Suprapubic skin (tissue), 4 donors: ENCODE measurements around the genes STK38, FGD2 and PIM1.

DNA sequence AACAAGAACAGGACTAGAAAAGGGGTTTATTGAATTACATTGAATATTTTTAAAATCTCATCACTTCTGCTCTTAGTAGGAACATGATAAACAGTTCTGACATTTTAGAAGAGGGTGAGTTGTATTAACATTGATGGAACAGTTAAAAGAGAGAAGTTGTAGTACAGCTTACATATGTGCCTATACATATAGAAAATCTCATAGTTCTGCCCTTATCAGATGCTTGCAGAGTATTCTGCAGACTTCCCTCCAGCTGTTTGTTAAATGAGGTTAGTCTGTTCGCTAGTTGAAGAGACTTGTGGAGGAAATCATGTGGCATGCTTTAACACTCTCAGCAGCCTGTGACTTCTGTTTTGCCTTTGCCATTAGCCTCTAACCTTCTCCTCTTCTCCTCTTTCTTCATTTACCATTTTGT lies 31.1 kb upstream of the MAPK13 start:
- PRO-cap, result no peak
- RAMPAGE, long total RNA, 4 experiments, result no peak in any of the 4 experiments

DNA sequence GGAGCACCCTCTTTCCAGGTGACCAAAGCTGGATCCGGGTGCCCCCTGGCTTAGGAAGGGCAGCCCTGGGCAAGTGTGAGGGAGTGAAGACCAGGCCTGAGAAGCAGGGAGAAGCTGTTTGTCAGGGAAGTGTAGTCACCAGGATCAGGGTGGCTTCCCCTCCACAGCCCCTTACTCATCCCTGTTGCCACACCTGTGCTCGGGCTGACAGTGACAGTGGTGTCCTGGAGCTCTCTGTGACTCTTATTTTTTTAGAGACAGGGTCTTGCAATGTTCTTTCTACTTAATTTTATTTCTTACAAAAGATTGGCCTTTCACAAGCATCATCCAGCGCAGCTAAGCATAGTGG lies 8.9 kb upstream of the MAPK13 start:
- PRO-cap, result no peak
- RAMPAGE, long total RNA, 4 experiments, result no peak in any of the 4 experiments

GRCh38 chr6:36128777-36128976 lies 1.6 kb upstream of the MAPK13 start:
- PRO-cap, result no peak
- RAMPAGE, long total RNA, 4 experiments, result no peak in any of the 4 experiments

- PRO-cap, result no peak
- RAMPAGE, long total RNA, 4 experiments, result no peak in any of the 4 experiments
These were observed 6.6 kb upstream of the BNIP5 start for GRCh38 chr6:36343408-36343607.

GRCh38 chr6:36396501-36397014 lies 9.1 kb upstream of the ETV7 start:
- PRO-cap, result no peak
- RAMPAGE, long total RNA, 4 experiments, result no peak in any of the 4 experiments

DNA sequence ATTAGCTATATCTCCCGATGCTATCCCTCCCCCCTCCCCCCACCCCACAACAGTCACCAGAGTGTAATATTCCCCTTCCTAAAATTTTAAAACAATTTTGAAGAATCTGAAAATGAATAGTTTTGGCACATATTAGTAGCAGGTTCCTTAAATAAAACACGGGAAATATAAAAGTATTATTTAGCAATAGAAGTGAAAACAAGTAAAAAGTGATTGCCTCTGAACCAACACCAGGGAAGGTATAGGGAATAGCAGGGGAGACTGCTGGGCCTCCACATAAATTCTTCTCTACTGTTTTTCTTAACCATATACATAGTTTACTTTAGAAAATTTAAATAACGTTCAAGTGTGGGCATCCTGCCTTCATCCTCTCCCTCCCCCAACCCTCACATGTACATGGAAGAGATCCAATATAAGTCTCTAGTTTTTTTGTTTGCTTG lies 31.4 kb downstream of the KCTD20 start:
- PRO-cap, result no peak
- RAMPAGE, long total RNA, 4 experiments, result no peak in any of the 4 experiments

DNA sequence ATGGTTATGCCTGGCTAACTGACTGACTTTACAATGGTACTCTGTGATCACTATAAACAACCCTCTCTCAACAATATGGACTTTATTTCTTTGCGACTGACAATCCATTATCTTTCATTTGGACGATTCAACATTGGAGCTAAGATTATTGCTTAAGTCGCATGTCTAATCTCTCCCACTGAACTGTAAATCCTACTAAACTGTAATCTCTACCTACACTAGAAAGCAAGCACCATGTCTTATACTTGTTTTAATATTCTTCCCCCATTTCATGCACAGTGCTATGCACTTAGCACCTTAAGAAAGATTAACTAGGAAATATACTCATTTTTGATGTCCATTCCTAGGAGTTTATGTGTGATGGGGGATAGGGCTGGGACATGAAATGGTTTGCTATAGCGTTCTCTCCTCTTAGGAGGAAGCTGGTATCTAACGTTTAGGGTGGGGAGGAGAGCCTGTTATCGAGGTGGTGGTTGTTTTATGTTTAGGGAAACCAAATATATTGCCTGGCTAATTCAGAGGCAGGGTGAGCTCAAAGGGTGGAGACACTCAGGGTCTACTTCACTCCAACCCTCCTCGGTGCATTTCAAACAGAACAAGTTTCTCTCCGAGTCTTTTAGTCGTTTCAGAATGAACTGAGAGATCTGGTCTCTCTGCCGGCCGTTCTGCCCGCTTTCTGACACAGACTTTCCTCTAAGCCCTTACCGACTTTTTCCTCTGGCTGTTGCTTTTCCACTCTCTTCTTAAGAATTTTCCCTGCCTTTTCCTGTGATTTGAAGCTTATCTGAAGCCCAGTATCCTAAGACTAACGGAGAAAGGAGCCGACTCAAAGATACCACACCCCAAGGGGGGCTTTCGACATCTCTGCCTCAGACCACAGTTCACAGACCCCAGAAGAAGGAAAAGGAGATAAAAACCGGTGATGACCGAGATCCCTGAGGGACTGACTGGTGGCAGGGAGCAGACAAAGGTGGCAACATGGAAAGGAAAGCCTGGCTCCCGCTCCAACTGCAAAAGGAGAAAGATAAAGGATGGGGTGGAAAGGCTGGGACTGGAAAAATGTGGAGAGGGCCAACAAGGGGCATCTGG lies 1.0 kb downstream of the STK38 start:
- PRO-cap, result no peak
- RAMPAGE, long total RNA, 4 experiments, result start-site peak on the minus strand in 1 of 4 experiments, centred at position 845 of the sequence, 12 reads per replicate

- PRO-cap, result unidirectional peak, plus-strand start at chr6:36547145; bidirectional peak, plus-strand start at chr6:36547585, minus-strand start at chr6:36547448
- RAMPAGE, long total RNA, 4 experiments, result start-site peak on the minus strand in 3 of 4 experiments, at chr6:36547212-36547491 at its widest, 26 to 191 reads per replicate
These were observed at the start of gene STK38 for GRCh38 chr6:36547008-36547852. Gene STK38 (minus strand): TSS chr6:36547479.

GRCh38 chr6:36591756-36592771 lies 2.1 kb upstream of the SRSF3 start:
- PRO-cap, result no peak
- RAMPAGE, long total RNA, 4 experiments, result no peak in any of the 4 experiments

GRCh38 chr6:36643480-36643926 lies 35.0 kb upstream of the CDKN1A start:
- PRO-cap, result no peak
- RAMPAGE, long total RNA, 4 experiments, result no peak in any of the 4 experiments

DNA sequence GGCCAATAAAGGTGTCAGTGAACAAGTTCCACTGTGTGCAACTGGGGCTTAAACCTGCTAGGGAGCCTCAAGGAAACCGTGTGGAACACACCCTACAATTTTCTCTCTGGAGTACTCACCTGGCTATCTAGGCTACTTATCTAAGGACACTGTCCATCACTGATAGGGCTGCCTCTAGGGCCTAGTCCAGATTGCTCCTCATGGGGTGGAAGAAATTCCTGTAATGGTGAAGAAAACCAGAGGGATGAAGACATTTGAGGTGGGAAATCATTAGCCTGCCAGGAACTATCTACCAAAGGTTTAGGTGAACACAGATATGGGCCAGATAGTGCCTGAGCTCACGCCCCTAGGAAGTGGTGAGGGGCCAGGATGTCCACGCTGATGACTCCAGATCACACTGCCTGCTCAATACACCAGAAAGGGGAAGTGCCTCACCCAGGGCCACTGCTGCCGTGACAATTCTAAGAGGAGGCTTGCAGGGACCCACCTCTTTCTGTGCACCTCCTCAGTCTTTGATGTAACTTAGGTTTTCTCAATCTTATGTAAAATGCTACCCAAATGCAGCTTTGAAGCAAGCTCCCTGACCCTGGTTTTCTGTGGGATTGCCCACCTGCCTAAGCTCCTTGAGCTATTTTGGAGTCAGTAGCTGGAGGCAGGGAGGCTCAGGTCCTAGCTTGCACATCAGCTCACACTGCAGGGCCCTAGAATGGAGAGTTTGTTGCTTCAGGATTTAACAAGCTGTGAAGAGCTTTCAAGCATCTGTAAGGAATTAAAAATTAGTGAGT lies 5.4 kb upstream of the RAB44 start:
- PRO-cap, result no peak
- RAMPAGE, long total RNA, 4 experiments, result no peak in any of the 4 experiments

DNA sequence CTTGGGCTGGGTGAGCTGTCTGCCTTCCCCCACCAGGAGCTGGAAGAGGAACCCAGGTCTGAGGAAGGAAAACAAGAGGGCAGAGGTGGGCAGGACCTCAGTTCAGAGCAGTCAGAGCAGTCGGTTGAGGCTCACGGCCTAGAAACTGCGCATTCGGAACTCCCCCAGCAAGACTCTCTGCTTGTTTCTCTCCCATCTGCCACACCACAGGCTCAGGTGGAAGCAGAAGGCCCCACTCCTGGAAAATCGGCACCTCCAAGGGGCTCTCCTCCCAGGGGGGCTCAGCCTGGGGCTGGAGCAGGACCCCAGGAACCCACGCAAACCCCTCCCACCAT lies 24.4 kb downstream of the RAB44 start:
- PRO-cap, result no peak
- RAMPAGE, long total RNA, 4 experiments, result no peak in any of the 4 experiments

- PRO-cap, result no peak
- RAMPAGE, long total RNA, 4 experiments, result no peak in any of the 4 experiments
These were observed 16.4 kb downstream of the CPNE5 start for GRCh38 chr6:36822689-36823376.

DNA sequence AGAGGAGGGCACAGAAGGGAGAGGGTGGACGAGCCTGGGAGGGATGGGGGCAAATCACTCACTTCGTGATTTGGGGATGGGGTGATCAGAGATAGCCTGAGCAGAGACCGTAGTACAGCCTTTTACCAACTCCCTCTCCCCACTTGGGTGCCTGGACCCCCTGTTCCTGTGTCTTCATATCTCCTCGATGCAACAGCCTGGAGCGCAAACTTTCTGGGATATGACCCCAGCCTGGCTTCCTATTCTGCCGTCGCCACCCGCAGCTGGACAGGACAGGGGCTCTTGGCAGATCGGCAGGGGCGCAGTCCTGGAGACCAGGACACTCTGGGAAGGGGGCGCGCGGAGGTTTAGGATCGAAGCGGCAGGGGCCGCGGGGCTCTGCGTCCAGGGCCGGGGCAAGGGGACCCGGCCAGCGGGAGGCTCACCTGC lies 372 bp downstream of the CPNE5 start:
- PRO-cap, result no peak
- RAMPAGE, long total RNA, 4 experiments, result no peak in any of the 4 experiments

DNA sequence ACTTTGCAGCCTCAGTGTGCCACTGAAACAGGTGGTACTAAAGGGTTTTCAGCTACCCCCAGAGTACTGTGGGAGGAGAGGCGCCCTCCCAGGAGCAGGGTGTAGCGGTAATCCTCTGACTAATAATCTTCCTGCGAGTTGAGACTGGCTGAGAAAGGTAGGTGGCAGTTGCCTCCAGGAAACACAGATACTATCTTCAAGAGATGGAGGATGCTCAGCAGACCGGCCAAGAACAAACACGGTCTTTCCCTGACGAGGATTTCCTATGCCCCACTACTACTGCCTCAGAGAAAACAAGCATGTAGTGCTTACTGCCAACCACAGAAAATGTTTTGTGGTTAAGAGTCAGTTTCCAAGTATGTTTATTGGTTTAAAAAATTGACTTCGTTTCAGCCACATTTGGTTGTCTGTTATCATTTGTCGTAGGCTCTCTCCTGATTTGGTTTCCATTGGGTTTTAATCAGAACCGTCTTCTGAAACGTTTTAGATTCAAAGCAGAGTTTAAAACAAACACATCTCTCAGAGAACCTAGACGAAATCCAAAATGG lies 26.9 kb downstream of the C6orf89 start:
- PRO-cap, result no peak
- RAMPAGE, long total RNA, 4 experiments, result no peak in any of the 4 experiments

DNA sequence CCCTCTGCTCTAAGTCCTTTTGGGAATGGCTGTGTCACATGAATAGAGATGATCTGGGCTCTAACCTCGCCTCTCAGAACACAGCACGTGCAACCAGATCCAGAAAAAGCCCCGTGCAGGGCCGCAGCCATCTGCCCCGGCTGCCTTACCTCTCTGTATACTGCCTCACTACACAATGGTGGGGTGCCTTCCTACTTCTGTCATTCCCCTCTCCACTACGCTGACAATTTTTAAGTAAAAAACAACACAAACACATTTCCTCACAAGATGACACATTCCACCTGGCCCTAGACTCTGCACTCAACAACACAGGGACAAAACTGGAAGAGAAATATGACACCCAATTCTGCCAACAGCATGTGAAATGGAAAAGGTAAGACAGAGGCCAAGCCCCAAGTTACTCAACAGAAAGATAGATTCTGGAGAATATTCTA lies 5.7 kb downstream of the MTCH1 start:
- PRO-cap, result no peak
- RAMPAGE, long total RNA, 4 experiments, result no peak in any of the 4 experiments

- PRO-cap, result no peak
- RAMPAGE, long total RNA, 4 experiments, result start-site peak on the minus strand in 1 of 4 experiments, at chr6:36985088-36985158 at its widest, 17 reads per replicate
These were observed 993 bp downstream of the MTCH1 start for GRCh38 chr6:36985087-36985319.

GRCh38 chr6:37003912-37004490 lies 1.5 kb upstream of the FGD2 start:
- PRO-cap, result no peak
- RAMPAGE, long total RNA, 4 experiments, result no peak in any of the 4 experiments

DNA sequence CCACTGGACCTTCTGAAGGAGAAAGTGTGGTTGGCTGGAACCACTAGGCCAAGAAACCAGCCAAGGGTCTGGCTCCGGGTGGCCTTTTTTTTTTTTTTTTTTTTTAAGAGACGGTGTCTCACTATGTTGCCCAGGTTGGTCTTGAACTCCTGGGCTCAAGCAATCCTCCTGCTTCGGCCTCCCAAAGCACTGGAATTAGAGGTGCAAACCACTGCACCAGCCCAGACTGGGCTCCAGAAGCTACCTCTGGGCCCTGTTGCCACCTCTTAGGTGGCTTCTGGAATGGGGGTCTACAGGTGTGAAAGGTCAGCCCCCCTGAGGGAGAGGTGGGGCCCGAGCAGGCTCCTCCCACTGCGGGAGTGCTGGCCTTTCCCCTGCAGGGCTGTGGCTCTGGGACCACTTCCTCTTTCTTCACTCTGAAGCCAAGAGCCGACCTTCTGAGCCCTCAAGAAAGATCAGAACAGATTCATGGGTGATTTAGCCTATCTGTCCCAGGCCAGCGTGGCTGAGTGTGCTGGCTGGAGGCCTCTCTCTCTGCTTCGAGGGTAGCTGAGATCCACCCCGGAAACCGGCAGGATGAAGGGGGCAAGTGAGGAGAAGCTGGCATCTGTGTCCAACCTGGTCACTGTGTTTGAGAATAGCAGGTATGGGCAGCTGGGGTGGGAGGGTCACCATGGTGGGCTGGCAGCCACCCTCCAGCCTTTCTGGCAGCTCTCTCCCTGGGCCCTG lies at the start of gene FGD2:
Gene FGD2, plus strand, starts transcription at position 414 of the 729 bp plus-strand sequence.
- PRO-cap, result no peak
- RAMPAGE, long total RNA, 4 experiments, result start-site peak on the plus strand in 3 of 4 experiments, centred at positions 423 to 655 of the sequence, 6 to 10 reads per replicate

DNA sequence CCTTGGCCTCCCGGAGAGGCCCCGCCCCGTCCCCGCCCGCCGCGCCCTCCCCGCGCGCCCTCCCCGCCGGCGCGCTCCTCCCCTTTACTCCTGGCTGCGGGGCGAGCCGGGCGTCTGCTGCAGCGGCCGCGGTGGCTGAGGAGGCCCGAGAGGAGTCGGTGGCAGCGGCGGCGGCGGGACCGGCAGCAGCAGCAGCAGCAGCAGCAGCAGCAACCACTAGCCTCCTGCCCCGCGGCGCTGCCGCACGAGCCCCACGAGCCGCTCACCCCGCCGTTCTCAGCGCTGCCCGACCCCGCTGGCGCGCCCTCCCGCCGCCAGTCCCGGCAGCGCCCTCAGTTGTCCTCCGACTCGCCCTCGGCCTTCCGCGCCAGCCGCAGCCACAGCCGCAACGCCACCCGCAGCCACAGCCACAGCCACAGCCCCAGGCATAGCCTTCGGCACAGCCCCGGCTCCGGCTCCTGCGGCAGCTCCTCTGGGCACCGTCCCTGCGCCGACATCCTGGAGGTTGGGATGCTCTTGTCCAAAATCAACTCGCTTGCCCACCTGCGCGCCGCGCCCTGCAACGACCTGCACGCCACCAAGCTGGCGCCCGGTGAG lies at the start of gene PIM1:
Gene PIM1, plus strand, starts transcription at position 87 of the 597 bp plus-strand sequence.
- PRO-cap, result bidirectional peak, plus-strand start at position 132 of the sequence, minus-strand start outside the sequence
- RAMPAGE, long total RNA, 4 experiments, result no peak in any of the 4 experiments